ENCODE measurements around a stretch of chr10.

DNA sequence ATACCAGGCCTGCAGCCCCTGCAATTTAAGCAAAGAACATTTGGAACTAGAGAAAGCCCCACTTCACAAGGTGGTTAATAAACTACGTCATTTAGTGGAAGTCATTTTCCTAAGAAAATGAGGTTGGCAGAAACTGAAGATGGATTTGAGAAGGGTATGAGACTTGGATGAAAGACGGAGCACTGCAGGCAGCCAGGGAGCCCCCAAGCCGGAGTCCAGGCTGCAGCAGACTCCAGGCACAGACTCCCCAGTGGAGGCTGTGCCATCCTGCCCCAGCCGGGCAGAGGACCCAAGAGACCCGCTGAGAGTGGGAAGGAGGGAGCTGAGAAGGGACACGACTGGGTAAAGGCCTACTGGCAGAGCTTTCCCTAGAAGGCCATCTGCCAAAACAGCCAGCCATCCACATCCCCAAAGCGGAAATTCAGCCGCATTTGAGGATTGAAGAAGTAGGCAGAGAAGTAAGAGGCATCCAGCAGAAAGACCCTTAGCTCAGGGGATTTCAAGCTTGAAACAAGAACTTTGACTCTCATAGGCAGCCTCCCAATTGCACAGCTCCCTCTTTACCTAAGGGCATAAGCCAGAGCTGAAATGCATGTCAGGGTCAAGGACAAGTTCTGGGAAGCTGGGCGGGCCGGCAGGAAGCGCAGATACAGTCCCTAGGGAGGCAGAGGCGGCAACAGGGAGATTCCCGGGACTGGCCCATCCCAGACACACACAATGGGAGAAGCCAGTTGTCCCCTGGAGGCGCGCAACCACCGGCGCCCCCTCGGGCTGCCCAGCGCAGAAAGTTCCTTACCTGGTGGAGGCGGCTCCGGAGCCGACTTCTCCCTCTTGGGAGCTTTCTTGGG, 823 bp downstream of the CPXM2 start:
- RRBS, result 24% methylated on average over 15 of the region's 22 CpGs

DNA sequence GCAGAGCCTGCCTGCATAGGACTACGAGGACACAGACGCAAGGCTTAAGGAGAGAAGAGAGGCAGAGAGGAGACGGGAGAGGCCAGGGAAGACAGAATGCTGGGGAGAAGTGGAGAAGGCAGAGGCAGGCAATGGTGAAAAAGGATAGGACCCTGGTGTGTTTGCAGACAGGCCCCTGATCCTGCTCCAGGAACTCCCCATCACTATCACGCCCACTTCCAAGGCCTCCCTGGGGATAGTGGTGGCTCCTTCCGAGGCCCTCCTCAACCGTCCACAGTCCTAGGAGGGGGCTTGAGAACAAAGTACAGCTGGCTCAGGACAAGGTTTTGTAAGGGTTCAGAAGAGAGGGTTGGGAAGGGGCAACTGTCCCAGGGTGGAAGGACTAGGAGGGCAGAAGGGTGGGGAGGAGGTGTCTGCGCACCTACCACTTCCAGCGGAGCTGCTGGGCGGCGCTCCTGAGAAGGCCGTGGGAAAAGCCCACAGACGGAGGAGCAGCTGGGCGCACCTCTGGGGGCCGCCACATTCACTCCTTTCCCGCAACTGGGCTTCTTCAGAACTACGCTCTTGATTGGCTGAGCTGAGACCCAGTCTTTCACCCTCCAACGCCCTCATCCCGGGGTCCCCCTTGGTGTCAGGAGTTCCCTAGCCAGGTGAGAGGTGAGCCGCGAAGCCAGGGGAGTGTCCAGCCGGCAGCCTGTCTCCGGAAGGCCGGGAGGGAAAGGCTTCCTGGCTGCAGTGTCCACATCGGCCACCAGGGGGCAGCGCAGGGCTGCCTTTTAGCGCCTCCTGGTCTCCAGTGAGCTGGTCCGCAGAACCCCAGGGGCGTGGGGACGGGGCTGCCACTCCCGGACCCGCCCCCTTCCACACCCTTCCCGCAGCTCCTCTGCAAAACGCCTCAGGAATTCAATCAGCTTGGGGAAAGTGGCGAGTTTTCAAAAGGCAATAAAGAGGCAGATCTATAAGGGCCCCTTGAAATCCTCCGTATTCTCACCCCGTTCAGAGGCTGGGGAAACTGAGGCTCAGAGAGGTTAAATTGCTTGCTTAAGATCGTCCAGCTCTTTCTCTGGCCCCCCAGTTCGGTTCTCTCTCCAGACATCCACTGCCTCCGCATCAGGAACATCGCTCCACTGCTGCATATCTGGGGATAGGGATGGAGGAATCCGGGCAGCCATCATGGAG, 99.0 kb downstream of the CHST15 start:
- RRBS, result 5% methylated on average over 4 of the region's 41 CpGs

GRCh38 chr10:124063649-124064754, 29.4 kb downstream of the CHST15 start:
- RRBS, result no CpG with 5 or more reads among the region's 22 CpGs

GRCh38 chr10:124089377-124090086, 3.9 kb downstream of the CHST15 start:
- RRBS, result no CpG with 5 or more reads among the region's 8 CpGs

DNA sequence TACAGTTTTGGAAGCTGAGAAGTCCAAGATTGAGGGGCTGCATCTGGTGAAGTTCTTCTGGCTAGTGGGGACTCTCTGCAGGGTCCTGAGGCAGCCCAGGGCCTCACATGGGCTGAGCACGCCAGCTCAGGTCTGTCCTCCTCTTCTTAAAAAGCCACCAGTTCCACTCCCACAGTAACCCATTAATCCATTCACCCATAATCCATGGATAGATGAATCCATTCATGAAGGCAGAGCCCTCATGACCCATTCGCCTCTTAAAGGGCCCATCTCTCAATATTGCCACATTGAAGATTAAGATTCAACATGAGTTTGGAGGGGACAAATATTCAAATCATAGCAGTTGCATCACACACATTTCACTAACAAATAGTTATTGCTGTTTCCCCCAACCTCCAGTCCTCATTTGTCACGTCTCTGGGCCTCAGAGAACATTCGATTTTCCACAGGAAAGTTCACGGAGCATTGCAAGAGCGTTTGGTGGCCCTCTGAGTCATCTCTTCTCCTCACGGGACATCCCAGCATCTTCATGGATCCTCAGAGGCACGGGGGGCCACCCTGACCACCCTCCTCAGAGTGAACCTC, 50.2 kb upstream of the CHST15 start:
- RRBS, result no CpG with 5 or more reads among the region's 8 CpGs

- RRBS, result no CpG with 5 or more reads among the region's 4 CpGs
These were observed 71.7 kb upstream of the CHST15 start for GRCh38 chr10:124165141-124165496.

DNA sequence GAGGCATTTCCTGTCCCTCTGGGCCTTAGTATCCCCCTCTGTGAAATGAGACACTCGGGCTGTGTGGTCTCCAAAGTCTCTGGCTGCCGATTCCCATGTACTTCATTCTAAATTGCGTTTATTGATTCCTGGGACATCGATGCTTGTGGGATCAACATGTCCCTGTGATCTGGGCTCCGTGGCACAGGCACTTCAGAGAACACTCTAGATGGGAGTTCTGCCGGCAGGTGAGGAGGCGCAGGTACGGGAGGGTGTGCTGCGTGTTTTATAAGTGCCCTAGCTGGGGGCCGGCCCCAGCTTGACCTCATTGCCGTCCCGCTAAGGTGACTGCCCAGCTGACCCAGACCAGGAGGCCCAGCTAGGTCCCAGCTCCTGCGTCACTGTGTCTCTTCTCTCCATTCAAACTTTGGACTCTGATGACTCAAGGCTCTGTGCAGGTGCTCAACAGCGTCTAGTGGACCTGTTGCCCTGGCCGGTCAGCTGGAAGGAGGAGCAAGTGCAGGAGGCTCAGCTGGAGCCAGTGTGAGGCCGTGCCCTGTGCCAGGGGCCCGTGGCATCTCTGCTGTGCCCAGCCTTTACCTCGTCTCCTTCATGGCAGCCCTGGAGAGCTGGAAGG, 14.3 kb downstream of the LHPP start:
- RRBS, result 68% methylated on average over 5 of the region's 18 CpGs

DNA sequence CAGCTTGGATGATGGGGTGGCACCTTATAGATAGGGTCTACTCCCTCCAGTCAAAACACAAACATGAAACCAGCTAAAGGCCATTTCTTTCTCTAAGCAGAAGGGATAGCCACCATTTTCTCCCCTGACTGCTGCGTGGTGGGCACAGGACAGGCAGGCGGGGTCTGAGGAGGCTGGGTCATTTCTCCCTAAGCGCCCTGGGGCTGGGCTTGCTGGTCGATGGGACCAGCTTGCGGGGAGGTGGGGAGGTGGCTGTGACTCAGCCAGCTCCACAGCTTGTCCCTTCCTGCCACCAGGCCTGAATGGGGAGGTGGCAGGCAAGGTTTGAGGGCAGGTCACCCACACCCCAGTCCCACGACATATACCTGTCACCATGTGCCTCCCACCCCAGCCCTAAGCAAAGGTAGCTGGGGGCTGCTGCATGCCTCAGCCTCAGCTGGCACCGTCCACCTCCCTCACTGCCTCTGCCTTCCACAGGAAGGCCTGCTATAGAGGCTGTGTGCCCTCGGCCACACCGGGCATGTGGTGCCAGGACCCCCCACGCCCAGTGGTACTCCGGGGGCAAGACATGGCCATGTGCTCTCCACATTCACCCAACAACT, 123.4 kb downstream of the FAM53B start:
- RRBS, result 86% methylated on average over 1 of the region's 11 CpGs

GRCh38 chr10:124640605-124641279, 103.4 kb downstream of the FAM53B start:
- RRBS, result 22% methylated on average over 5 of the region's 19 CpGs

DNA sequence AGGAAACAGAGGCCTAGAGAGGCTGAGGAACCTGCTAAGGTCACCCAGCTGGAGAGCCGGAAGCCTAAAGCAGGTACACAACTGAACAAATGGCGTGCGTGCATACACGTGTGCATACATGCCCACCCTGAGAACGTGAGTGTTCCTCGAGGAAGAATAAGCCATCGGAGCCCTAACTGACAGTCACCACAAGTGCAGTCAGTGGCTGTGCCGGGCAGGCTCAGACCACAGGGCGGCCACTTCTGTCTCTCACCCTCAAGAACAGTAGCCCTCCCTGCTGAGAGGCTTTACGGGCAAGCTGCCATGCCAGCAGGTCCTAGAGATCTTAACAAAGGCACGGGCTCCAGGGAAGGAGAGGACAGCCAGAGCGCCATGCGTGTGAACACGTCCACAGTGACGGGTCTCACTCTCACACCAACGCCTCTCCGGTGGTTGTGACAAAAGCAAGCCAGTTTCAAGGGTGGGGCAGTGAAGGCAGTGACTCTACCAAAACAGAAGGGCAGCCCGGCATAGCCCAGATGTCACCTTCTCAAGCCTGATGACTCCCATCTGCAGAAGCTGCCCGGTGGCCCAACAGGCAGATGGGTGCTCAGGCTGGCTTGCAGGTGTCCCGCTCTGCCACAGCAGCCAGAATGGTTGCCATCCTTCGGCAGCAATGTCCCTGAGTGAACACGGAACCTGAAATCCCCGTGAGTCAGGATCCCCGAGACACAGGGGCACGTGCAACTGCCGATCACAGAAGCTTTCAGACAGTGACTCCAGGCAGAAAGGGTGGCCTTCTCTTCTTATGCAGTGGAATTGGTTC, 102.0 kb downstream of the FAM53B start:
- RRBS, result 85% methylated on average over 3 of the region's 26 CpGs

GRCh38 chr10:124645364-124645741, 98.8 kb downstream of the FAM53B start:
- RRBS, result 56% methylated on average over 1 of the region's 9 CpGs

GRCh38 chr10:124717999-124719118, 25.8 kb downstream of the FAM53B start:
- RRBS, result no CpG with 5 or more reads among the region's 16 CpGs

DNA sequence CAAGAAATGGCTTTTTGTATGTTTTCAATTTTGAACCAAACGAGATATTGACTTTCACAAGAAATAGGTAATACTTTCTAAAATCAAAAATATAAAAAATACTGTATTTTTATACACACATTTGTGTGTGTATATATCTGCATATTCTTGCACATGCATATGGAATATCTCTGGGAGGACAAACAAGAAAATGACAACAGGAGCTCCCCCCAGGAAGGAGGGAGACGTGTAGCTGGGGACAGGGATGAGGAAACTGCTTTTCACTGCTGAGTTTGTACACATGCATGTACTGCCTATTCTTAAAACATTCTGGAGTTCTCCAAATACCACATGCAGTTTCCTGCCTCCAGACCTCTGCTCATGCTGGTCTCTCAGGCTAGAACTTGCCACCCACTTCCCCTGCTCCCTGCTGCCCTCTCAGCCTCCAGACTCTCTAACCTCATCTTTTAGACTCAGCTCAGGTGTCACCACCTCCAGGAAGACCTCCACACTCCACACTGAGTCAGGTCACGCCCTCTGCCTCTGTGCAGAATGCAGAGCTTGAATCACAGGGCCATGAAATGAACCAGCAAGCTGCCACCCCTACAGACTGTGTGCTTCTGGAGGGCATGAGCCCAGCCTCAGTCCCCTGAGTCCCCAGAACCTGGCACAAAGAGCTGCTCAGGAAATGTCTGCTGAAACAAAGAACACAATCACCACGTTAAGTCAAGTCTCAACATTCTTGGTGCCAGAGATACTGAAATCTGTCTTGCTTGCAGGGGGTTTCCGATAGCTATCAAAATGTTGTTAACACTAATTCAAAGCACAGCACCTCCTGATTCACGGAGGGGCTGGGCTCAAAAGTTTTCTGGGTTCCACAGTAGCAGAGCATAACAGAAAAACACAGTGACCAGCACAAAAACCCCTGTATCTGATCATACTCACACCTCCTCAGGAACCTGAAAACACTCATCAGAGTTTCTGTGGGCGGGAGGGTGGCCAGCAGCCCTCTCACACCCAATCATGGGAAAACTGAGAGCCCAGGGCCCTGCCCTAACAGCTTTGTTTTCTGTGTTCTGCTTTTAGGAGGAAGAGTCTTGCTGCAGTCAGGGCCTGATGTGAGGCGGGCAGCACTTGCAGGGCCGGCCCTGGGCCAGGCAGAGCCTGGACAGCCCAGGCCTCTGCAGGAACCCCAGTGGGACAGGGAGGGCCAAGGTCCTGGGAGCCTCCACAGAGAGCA, 21.2 kb downstream of the FAM53B start:
- RRBS, result no CpG with 5 or more reads among the region's 9 CpGs

- RRBS, result no CpG with 5 or more reads among the region's 8 CpGs
These were observed 19.9 kb downstream of the FAM53B start for GRCh38 chr10:124724288-124724568.

GRCh38 chr10:124729185-124729891, 14.8 kb downstream of the FAM53B start:
- RRBS, result no CpG with 5 or more reads among the region's 6 CpGs

- RRBS, result no CpG with 5 or more reads among the region's 11 CpGs
These were observed 10.2 kb downstream of the FAM53B start for GRCh38 chr10:124733835-124734609.

DNA sequence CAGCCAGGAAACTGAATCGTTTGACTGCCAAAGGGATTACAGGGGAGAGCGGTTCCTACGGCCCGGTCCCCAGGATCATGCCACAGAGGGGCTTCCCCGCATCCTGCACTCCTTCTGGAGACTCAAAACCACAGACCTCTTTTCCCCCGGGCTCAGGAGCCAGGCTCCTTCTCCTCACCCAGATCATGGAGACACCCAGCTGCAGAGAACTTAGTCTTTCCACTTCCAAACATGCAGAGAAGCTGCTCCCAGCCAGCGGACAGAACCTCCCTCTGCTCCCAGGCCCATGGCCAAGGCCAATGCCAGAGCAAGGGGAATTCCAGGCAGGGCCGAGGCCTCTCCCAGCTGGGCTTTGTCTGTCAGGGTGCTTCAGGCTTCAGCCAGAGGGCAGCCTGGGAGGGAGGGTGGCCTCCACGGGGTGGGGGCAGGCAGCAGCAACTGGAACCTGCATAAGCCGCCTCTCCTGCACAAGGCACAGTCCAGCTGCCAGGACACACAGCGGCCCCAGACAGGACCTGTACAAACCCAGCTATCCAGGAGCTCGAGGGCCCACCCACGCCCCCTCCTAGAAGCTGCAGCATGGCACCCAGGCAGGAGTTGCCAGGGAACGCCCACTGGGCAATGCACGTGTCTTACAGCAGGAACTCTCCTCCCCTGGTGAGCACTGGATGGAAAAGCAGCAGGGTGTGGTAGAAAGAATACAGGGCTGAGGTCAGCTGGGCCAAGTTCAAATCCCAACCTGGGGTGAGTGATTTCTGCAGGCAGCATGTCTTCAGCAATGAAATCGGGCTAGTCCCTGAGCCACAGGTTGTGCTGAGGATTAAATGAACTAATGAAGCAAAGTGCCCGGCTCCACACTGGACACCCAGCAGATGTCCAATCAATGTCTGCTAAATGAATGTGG, 7.7 kb downstream of the FAM53B start:
- RRBS, result 87% methylated on average over 3 of the region's 17 CpGs

- RRBS, result 10% methylated on average over 5 of the region's 17 CpGs
These were observed 3.6 kb downstream of the FAM53B start for GRCh38 chr10:124740377-124741252.

DNA sequence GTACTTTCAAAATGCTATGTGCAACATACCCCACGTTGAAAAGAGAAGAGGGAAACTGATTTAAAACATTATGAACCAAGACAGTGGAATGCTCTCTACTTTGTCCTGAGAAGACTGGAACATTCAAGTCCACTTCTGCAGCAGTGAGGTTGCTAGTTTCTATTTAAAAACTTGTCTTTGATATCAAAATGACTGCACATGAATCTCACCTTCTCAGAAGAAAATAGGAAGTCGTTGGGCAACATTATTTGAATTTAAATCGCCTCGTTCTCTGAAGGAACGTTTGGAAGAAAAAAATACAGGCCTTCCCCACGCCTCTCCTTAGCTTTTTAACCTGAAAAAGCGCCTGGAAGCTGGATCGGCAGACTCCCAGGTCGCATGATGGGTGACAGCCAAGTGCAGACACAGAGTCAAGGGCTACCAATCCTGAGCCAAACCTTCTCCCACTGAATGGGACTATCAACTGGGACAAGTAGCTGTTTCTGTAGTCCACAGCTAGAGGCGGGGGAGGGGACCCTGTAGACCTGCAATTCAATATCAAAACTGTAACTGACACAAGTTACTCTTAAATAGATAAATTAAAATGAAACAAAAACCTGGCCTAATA, 2.3 kb downstream of the FAM53B start:
- RRBS, result no CpG with 5 or more reads among the region's 10 CpGs

DNA sequence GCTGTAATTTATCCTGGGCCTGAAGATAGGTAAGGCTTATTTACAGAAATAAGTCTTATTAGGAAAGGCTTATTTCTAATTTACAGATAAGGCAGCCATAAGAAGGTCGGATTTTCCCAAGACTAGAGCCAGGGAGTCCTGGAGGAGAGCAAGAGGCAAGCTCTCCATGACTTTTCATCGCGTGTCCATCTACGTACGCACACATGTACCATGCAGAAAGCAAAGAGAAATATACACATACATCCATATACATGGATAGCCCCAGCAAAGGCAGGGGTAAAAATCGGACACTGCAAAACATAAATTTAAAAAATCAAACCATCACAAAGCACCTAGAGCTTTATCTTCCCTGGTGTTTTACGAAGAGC, 25.8 kb upstream of the ZRANB1 start:
- RRBS, result no CpG with 5 or more reads among the region's 7 CpGs